Skeletal muscle satellite cell (primary cell): Measurements from ENCODE around the gene POLR3A.

DNA sequence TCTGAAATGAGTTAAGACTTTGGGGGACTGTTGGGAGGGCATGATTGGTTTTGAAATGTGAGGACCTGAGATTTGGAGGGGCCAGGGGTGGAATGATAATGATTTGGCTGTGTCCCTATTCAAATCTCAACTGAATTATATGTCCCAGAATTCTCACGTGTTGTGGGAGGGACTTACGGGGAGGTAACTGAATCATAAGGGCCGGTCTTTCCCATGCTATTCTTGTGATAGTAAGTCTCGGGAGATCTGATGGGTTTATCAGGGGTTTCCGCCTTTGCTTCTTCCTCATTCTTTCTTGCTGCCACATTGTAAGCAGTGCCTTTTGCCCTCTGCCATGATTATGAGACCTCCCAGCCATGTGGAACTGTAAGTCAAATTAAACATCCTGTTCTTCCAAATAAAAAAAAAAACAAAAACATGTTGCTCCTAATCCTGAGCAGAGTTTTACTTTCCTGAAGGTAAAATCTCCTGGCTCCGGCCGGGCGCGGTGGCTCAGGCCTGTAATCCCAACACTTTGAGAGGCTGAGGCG lies 22.1 kb downstream of the DLG5 start:
- CAGE, long polyA plus RNA: no peak

DNA sequence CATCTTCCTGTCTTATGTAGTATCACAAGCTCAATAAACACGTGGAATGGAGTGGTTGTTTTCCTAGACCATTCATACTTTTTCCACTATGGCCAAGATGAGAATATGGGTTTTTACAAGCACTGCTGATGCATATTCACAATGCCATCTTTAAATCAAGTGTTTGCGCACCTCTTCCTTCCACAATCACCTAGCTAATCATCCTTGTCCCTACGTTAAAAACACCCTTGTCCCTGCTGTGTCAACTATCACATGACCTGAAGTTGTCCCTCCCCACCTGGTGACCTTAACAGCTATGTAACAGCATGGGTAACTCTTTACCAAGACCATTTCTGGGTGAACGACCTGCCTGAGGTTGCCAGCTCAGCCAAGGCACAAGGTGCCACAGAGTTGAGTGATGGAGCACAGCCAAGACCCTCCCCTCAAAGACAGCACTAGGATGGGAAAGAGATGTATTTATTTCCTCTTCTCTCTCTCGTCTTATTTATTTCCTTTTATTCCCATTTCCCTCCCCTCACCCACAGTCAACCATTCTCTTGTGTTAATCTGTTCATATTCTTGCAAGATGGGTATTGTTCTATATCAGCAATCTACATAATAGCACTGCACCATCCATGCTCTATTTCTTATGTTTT lies 21.1 kb downstream of the DLG5 start:
- CAGE, long polyA plus RNA: no peak

- CAGE, long polyA plus RNA: start-site peak on the minus strand at chr10:78029457-78029518, 458 and 250 reads in 2 replicates
These were observed at the start of gene POLR3A for GRCh38 chr10:78029332-78030285. Gene POLR3A, minus strand, starts transcription at chr10:78029515.

DNA sequence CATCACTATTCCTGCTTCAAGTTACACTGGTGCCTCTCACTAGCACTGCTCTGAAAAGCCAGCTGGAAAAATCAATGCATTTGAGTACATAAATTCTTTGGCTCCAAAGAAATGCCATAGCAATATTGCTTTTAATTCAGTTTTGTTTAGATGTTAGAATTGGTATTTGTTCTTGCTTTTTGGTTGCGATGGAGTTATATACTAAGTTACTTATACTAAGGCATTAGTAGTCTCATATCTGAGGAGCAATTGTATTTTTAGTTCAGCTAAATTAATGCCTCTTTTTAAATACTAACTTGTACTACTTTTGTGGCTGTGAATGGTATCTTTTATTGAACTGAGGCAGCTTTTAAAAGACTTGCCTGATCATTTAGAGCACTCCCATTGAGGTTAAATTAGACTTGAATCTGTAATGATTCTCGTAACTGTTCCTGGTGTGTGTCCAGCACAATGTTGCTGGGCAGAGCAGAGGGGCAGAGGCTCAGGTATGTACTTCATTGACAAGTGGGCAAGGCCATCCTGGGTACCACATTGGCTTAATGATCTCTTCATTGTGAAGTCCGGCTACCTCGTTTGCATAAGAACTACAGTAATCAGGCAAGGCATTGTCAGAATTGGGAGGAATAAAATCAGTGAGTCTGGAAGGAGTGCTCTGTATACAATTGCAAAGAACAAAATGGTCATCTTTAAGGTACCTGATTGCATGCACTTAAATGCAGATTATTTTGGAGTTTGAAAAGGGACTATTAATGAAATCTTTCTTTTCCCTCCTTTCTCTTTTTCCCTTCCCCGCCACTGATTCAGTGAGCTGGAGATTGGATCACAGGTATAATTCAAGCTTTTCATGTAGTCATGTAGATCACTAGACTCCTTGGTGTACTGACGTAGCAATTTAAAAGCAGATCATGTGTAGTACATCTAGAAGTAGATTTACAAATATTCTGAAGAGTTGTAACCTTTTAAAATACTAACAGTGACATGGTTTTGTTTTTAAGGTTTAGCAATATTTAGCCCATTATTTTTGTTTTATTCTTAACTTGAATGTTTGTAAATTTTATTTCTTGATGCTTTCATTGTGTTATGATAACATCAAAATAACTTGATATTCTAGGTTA lies 6.1 kb downstream of the RPS24 start:
- CAGE, long polyA plus RNA: no peak

DNA sequence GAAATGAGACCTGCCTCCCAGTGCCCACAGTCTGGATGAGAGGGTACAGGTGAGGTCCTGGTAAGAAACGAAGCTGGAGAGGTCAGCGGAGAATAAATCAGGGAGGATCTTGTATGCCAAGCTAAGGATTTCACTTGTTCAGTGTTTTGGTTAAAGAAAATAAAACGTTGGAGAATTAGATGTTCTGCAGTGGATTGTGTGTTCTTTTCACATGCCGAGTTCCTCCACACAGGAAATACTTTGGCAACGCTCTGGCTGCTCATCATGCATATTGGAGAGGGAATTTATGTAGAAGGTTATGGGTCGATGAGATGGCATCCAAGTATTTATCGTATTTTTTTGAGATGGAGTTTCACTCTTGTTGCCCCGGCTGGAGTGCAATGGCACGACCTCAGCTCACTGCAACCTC lies 11.0 kb downstream of the RPS24 start:
- CAGE, long polyA plus RNA: no peak

GRCh38 chr10:78556813-78557071 lies 512.0 kb upstream of the ZMIZ1 start:
- CAGE, long polyA plus RNA: no peak

- CAGE, long polyA plus RNA: no peak
These were observed 305.0 kb upstream of the ZMIZ1 start for GRCh38 chr10:78763479-78764400.

GRCh38 chr10:78931685-78932213 lies 137.0 kb upstream of the ZMIZ1 start:
- CAGE, long polyA plus RNA: no peak

DNA sequence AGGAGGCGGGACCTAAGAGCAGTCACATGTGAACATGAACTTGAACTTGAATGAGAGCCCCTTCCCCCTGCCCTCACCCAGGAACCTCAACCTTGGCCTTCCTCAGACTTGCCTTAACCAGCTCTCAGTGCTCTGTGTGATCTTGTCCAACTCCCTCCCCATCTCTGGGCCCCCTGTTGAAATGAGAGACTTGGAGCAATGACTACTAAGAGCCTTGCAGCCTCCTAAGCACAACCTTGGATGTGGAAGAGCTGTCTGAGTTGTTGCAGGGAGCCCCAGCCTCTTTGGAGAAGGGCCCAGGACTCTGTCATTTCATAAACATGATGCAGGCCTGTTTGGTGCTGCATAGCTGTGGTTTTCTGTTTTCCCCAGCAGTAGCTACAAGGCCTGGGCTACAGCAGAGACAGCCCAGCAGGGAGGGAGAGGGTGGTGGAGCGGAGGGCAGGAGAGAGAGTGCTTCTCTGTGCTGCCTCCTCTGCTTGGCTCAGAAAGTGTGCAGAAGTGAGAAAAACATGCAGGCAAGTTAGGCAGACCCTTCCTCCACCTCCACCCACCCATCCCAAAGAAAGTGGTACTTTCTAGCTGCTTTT lies 123.9 kb upstream of the ZMIZ1 start:
- CAGE, long polyA plus RNA: no peak

- CAGE, long polyA plus RNA: no peak
These were observed 96.2 kb upstream of the ZMIZ1 start for GRCh38 chr10:78972364-78973105.

DNA sequence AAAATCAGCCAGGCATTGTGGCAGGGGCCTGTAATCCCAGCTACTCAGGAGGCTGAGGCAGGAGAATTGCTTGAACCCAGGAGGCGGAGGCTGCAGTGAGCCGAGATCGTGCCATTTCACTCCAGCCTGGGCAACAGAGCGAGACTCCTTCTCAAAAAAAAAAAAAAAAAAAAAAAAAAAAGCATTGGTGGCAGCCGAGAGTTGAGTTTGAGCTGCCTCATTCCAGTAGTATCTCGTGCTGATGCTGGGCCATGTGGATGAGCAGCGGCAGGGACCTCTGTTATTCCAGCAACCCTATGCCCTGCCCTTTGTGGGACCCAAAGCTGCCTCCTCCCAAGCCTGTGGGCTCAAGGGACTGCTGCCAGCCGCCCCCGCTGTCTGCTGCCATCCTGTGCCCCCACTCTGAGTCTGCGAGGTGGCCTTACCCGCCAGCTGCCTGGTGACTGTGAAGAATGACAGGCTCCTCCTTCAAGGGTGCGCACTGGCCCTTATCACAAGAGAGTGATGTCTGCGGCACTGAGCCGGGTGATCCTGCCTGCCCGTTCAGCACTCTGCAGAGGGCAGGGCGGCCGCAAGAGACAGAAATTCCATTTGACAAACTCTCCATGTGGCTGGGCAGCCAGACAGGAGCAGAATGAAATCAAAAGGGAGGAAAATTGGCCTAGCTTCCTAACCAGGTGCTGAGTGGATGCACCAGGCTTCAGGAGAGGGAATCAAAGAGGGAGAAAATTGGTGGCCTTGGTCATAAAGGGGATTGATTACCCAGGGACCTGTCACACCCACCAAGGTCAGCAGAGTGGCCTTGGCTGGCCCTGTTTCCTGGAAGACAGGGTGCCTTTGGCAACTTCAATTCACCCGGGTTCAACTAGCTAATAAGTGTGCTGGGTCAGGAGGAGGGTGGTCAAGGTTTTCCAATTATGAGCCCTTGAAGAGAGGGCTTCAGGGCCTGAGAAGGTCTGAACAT lies 65.4 kb upstream of the ZMIZ1 start:
- CAGE, long polyA plus RNA: no peak

DNA sequence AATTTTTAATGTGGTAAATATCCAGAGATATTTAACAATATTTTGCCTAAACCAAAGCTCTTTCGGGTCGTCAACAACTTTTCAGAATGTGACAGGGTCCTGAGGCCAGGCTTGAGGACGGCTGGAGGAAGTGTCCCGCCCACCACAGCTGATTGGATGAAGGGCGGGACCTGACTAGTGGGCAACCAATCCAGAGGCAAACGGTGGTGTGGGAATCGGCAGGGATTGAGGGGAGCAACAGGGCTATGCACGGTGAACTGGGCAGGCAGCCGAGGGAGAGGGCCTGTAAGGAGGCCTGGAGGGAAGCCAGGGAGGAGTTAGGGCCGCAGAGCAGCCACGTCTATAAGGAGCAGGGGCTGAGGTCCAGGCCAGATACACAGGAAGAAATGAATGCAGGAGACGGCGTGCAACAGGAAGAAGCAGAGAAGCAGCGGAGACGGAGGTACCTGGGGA lies 46.2 kb upstream of the ZMIZ1 start:
- CAGE, long polyA plus RNA: no peak

DNA sequence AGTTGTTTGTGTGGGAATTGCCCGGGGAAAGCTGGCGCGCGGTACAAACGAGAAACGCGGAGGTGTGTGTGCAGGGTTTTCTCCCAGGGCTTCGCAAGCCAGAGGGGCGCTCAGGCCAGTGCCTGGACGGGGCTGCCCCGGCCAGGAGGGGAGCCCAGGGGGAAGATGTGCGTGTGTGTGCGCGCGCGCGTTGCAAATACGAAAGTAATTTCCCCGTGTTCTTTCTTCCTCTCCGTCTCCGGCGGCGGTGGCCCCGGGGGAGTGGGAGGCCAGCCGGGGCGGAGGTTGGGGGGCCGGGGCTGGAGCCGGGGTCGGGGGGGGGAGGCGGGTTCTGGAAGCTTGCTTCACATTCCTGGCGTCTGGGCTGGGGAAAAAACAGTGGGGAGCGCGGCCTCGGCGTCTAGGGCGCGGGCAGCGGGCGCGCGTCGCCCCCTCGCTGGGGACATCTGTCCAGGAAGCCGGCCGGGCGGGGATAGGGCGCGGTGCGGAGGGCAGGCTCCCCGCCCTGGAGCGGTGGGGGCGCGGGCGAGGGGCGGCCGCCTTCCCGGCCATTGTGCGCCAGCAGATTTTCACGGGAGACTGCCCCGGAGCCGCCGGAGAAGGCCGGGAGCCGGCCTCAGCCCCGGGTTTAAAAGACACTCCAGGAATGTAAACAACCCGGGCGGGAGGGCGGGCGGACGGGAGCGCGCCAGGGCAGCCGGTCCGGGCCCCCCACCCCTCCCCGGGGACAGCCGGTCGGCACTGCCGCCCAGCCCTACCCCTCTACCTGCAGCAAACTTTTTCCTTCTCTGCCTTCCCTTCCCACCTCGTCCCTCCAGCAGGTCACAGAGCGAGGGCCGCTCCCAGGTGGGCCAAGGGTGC lies 1.3 kb downstream of the ZMIZ1 start:
- CAGE, long polyA plus RNA: no peak

- CAGE, long polyA plus RNA: no peak
These were observed 2.5 kb downstream of the ZMIZ1 start for GRCh38 chr10:79071141-79071878.

GRCh38 chr10:79102062-79102659 lies 33.4 kb downstream of the ZMIZ1 start:
- CAGE, long polyA plus RNA: no peak

DNA sequence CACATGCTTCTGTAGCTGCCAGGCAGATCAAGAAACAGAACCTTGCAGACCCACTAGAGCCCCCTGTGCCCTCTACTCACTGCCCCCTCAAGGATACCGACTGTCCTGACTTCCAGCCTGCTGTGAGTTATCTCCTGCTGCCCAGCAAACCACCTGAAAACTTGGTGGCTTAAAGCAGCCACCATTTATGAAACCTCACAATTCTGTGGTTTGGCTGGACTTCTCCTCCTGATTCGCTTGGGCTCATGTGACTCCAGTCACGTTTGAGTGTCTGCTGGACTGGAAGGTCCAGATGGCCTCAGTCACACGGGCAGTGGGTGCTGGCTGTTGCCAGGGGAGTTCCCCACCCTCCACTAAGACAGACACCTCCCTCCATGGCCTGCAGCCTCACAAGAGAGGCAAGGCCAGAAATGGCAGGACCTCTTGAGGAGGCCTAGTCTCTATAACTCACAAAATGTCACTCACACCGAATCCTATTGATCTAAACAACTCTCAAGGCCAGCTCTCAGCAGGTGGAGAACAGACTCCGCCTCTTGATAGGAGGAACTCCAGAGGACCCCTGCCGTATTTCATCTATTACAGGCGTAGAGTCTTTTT lies 48.1 kb downstream of the ZMIZ1 start:
- CAGE, long polyA plus RNA: no peak

- CAGE, long polyA plus RNA: no peak
These were observed 64.2 kb downstream of the ZMIZ1 start for GRCh38 chr10:79132899-79133365.

- CAGE, long polyA plus RNA: no peak
These were observed 83.6 kb downstream of the ZMIZ1 start for GRCh38 chr10:79152396-79152813.

DNA sequence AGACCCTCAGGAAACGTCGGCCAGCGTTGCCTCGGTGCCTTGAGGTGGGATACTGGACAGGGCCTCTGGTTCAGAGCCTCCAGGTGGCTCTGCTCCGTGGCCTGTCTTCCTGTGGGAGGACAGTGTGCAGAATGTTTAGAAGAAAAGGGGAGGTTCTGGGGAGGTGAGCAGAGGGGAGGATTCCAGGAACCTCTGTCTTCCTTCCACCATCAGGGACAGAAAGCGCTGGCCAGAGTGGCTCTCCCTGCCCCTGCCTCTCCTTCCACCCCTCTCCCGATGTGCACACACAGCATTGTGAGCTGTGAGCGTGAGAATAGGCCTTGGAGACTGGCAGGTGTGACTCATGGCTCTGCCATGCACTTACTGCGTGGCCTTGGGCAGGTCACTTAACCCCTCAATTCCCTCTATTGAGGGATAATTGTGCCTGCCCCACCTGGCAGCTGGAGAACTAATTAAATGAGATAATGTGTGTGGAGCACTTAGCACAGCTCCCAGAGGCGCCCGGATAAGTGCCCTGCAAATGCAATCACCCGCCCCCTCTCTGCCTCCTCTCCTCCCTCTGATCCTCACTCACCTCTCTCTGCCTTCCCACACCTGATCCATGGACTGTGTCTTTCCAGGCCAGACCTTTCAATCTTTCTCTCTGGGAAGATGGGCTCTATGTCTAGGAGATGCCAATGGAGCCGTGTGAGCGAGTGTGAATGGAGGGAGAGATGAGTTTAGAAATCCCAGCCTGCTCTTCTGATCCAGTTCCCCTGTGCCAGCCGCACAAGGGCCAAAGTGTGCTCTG lies 115.5 kb downstream of the ZMIZ1 start:
- CAGE, long polyA plus RNA: no peak

DNA sequence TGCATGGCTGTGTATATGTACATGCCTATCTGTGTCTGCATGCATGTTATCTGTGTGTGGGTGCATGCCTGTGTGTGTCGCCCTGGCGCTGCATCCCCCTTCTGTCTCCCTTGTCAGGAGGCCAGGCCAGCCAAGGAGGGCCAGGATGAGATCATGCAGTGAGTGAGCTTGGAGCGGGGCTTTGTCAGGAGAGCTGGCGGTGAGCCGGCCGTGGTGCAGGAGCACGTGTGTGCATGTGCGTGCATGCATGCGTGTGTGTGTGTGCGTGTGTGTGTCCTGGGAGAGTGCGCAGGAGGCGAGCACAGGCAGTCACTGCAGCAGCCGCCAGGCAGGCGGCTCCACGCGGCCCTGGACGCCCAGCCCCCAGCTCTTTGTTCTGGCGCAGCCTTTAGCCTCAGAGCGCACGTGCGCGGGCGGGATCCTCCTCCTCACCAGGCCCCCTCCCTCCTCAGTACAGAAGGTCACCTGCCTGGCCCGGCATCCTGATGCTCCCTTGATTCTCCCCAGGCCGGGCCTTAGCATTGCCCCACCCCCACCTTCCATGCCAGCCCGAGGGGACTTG lies 126.2 kb upstream of the PPIF start:
- CAGE, long polyA plus RNA: no peak